T-cell (primary cell): ENCODE measurements around the genes XPO6 and LAT.

DNA sequence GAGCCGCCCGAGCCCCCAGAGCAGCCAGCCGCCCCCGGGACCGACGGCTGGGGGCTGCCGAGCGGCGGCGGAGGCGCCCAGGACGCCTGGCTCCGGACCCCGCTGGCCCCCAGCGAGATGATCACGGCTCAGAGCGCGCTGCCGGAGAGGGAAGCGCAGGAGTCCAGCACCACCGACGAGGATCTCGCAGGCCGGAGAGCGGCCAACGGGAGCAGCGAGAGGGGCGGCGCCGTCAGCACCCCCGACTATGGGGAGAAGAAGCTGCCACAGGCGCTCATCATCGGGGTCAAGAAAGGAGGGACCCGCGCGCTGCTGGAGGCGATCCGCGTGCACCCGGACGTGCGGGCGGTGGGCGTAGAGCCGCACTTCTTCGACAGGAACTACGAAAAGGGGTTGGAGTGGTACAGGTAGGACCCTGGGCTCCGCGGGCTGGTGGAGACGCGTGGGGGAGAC is 1.0 kb downstream of the HS3ST4 start:
- PRO-cap, 7 experiments = no peak in any of the 7 experiments

- PRO-cap, 7 experiments = no peak in any of the 7 experiments
Observed at GRCh38 chr16:25918364-25918693, 226.6 kb downstream of the HS3ST4 start.

DNA sequence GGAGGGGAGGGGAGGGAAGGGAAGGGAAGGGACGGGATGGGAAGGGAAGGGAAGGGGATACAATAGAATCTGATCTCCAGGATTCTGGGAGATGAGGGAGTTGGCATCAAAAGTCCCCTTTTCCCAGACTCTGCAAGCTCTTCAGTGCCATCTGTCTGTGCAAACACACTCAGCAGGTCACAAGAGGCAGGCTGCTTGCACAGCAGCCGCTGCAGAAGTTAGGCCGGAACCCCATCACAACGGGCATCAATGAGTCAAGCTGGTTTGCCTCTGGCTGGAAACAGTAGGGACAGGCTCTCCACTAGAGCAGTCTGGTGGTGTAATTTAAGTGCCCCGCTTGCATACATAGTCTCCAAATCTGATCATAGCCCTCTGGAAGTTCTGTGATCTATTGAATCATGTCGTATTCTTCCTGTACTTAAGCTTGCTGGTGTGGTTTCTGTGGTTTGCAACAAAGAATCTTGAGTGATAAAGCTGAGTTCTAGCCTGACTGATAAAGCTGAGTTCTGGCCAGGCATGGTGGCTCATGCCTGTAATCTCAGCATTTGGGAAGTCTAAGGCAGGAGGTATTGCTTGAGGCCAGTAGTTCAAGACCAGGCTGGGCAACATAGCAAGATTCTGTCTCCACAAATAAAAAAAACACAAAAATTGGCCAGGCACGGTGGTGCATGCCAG is 33.7 kb upstream of the KDM8 start:
- PRO-cap, 7 experiments = peak in 7 of 7 experiments; most common plus-strand start position 279 of the sequence (in 4); most common minus-strand start position 272 of the sequence (in 6)

- PRO-cap, 7 experiments = peak in 1 of 7 experiments; most common plus-strand start chr16:27232499 (in 1); most common minus-strand start chr16:27232443 (in 1)
Observed at GRCh38 chr16:27231928-27233300, 29.1 kb downstream of the KDM8 start.

GRCh38 chr16:27326565-27327619 is 13.1 kb downstream of the IL4R start:
- PRO-cap, 7 experiments = no peak in any of the 7 experiments

DNA sequence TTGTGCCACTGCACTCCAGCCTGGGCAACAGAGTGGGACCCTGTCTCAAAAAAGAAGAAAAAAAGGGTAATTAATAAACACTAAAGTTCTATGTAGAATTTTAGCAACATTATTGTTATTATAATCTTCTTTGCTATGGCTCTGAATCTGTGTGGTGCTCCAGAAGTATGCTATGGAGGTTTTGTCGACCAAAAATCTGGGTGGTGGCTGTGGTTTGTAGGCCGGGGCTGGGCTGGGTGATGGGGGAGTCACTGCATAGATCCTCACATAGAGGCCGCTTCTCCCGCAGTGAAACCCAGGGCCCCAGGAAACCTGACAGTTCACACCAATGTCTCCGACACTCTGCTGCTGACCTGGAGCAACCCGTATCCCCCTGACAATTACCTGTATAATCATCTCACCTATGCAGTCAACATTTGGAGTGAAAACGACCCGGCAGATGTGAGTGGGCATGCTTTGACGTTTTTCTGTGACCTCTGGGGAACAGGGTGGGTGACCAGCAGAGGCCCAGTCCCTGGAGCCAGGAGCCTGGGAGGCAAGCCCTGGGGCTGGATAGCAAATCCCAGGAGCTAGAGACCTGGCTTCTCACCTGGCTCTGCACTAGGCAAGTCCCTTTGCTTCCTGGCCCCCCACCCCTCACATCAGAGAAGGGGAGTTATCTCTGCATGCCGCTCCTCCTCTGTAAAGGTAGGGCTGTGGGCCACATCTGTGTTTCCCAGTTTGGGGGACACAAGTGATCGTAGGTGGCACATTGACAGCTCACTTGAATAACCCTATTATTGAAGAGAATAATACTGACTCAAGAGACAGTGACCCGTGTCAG is 32.6 kb downstream of the IL4R start:
- PRO-cap, 7 experiments = no peak in any of the 7 experiments

DNA sequence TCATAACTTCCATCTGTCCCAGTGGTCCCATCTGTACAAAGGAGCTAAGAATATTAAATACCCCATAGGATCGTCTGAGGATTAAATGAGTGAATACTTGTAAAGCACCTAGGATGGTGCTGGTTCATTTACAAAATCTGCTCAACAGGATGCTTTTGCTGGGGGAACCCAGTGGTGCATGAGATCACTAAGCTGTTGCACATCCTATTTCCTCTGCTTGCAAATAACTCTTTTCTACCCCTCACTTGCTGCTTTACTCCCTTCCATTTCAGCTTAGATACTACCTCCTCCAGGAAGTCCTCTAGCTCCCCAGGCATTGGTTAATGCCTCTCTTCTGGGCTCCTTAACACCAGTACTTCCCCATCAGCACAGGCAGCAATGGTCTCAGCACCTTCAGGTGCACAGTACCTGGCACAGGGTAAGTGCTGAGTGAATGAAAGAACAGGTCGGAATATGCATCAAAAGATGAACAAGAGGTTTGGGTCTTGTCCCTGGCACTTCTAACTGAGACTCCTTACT is 24.3 kb upstream of the IL21R start:
- PRO-cap, 7 experiments = peak in 5 of 7 experiments; most common plus-strand start position 363 of the sequence (in 1); most common minus-strand start position 227 of the sequence (in 3)

DNA sequence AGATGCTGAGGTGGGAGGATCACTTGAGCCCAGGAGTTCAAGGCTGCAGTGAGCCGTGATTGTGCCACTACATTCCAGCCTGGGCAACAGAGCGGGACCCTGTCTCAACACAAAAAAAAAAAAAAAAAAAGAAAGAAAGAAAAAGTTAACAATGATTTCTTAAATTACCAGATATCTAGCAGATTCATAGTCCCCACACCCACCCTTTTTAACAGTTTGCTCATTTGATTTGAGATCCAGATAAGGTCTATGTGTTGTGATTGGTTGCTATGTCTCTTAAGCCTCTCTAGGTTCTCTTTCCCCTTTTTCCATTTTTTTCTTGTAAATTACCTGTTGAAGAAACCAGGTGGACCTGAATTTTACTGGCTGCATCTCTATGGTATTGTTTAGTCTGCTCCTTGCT is 213.6 kb downstream of the KATNIP start:
- PRO-cap, 7 experiments = no peak in any of the 7 experiments

DNA sequence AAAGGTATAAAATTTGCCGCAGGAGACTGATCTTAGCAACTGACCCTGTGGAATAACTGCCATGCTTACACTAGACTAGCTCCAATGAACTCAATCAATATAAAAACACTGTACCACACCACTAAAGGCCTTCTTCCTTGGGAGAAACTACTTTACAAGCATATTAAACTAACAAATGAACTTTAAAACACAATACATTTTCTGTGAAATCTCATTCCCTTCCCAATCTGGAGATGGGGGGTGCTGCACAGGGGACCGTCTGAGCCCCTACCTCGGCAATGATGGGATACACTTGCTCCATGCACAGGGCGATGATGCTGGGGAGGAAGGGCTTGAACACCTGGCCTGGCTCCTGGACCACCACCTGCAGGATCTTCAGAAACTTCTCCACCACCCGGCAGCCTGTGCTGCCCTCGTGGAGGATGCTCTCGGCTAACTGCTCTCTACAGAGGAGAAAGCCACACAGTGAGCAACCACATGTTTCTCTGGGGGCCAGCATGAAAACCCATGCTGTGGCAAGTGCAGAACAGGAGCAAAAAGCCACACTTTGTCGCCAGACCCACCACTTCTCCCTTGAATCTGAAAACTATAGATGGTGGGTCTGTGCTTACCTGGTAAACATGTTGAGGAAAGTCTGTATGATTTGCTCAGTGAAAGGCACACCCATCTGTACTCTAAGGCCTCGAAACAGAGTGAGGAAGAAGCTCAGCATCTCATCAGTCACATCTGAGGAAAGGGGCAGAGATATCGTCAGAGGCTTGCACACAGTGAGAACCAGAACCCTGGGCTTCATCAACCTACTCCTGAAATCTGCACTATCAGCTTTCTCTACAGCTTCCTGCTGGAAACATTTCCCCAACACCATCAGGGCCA is 42.5 kb upstream of the GSG1L start:
- PRO-cap, 7 experiments = no peak in any of the 7 experiments

GRCh38 chr16:28111599-28112565 is 48.4 kb upstream of the GSG1L start:
- PRO-cap, 7 experiments = peak in 1 of 7 experiments; most common minus-strand start chr16:28111676 (in 1)

DNA sequence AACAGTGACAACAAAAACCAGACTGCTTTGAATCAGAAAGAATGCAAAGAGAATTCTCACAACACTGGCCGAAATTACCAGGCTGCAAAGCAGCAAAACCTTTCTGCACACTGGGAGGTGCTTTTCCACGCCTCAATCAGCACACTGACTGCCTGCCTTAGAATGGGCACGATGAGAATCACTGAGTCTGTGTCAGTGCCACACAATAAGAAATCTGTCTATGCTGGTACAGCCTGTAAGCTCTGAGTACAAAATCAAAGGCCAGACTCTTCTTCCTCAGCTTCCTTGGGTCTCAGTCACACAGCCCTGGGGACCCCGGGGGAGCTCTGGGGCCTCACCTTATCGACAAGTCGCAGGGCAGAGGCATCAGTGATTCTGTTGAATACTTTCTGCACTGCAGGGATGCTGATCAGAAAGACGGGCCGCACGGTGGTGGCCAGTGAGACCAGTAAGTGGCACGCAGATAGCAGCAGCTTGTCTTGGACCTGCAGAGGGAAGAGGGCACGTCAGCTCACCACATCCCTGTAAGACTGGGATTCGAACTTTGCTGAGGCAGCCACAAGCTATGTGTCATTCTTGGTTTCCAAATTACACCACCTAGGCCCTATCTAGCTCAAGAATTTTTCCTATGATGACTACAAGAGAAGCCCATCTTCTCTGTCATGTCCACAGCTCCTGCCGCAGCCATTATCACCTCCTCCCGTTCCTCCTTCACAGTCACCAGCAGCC is 49.2 kb upstream of the GSG1L start:
- PRO-cap, 7 experiments = no peak in any of the 7 experiments

DNA sequence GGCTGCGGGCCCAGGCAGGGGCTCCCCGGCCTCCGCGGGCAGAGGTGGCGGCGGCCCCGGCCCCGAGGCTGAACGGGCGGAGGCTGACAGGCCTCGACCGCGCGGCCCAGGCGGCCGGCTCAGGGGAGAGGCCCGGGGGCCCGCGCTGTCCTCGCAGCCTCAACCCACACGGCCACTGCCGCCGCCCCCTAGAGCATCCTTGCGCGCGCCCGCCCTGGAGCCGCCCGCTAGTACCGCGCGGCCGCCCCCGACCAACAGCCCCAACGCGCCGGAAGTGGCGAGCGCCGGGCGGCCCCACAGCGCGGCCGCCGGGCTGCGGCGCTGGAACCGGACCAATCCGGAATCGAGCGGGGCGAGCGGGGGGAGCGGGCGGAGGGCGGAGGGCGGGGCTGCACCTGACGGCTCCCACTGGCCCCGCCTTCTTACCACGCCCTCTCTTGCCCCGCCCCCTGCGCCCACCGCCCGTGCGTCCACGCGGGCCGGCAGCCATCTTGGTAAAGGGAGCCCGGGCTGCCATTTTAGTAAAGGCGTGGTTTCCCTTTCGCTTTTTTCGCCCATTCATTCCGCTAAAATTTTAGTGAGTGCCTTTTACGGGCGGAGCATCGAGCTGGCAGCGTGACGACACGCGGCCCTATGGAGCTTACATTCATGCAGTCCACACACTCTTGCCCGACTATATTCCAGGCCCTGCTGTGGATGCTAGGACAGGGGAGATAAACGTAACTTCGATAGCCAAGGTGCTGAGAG is at the start of gene XPO6:
Gene XPO6 (minus strand): TSS at position 276 of the 747 bp plus-strand sequence.
- PRO-cap, 7 experiments = peak in 7 of 7 experiments; most common plus-strand start position 587 of the sequence (in 2); most common minus-strand start position 276 of the sequence (in 7)

DNA sequence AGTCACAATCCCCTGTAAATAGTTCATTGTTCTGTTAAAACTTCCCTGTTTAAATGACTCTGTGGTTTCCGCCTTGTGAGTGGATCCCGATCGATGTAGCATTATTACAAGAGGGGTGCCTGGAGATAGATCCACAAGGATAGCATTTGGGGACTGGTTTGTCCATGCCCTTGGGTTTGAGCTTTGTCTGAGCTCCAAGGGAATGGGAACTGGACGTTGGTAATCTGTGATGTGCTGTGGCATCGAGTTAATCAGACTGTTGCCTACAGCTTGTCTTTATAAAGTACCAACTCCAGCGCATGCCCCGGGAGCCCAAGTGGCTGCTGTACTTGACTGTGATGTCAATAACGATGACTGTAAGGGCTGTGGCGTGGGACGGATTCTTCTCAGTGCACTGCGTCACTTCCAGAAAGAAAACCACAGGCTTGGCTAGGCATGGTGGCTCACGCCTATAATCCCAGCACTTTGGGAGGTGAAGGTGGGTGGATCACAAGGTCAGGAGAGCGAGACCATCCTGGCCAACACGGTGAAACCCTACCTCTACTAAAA is 19.3 kb upstream of the ATXN2L start:
- PRO-cap, 7 experiments = peak in 7 of 7 experiments; most common minus-strand start position 253 of the sequence (in 6)

- PRO-cap, 7 experiments = no peak in any of the 7 experiments
Observed at GRCh38 chr16:28859137-28859600, 4.5 kb upstream of the SH2B1 start.

GRCh38 chr16:28864222-28864362 is 449 bp downstream of the SH2B1 start:
- PRO-cap, 7 experiments = no peak in any of the 7 experiments

DNA sequence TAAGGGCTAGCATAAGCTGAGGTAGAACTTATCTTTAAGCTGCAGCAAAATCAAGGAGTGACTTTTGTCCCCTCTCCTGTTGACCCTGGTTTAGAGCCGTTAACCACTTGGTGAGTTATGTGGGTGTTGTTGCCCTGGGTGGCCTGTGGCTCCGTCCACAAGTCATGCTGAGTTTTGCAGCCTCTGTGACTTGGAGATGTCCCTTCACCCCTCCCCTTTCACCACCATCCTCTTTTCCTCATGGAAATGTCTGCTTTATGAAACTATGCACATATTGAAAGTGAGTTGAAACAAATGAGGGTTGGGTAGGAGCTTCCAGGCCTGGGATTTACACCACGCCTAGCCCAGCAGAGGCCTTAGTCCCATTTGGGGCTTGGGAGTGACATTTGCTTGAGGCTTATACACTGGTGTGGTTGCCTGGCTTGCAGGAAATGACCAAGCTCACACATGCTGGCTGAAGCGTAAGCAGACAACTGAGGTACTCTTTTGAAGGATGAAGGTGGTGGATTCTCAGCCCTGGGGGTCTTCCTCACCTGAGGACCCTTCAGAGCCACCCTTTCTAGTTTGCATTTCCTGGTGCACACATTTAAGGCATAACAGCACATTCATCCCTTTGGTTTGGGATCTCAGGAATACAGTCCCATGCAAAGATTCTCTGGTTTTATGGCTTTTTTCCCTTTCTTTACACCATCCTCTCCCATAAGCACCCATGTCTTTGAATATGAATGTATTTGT is 10.5 kb upstream of the SPNS1 start:
- PRO-cap, 7 experiments = no peak in any of the 7 experiments

GRCh38 chr16:28984215-28985473 is at the start of gene LAT:
TSS of gene LAT (plus strand) at chr16:28985052.
- PRO-cap, 7 experiments = peak in 7 of 7 experiments; most common plus-strand start chr16:28985114 (in 6); most common minus-strand start chr16:28984975 (in 5)

GRCh38 chr16:29107166-29107853 is 122.5 kb downstream of the LAT start:
- PRO-cap, 7 experiments = no peak in any of the 7 experiments

DNA sequence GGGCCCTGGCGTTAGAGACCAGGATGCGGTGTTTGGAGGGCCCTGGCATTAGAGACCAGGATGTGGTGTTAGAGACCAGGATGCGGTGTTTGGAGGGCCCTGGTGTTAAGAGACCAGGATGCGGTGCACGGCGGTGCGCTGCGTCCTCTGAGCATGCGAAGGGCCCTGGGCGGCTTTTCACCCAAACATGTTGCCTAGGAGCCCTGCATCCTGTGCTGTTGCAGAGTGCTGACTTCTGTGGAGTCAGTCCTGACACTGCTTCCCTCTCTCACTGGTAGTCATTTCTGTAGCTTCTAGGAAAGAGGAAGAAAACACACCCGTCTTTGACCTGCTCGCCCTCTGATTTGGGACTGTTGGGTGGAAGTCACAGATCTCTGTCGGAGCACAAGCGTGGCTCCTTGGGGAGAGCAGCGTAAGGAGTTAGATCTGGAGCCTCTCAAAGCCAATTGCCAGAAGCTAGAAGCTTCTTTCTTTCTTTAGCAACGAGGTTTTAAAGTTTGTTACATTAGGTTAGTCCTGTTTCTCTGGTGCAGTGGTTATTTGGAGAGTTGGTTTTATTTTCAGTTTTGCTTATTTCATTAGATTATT is 141.3 kb downstream of the LAT start:
- PRO-cap, 7 experiments = no peak in any of the 7 experiments

GRCh38 chr16:29152159-29153119 is 167.6 kb downstream of the LAT start:
- PRO-cap, 7 experiments = no peak in any of the 7 experiments